Measurements from ENCODE around the genes BCHE and SERPINI2.

- RRBS = no CpG with 5 or more reads among the region's 3 CpGs
Observed at GRCh38 chr3:159635022-159635383, 362.0 kb downstream of the IQCJ-SCHIP1 start.

GRCh38 chr3:159804753-159805650 lies 420.2 kb upstream of the C3orf80 start:
- RRBS = no CpG with 5 or more reads among the region's 5 CpGs

- RRBS = 15% methylated on average over 13 of the region's 31 CpGs
Observed at GRCh38 chr3:159839447-159840450, 385.5 kb upstream of the C3orf80 start.

GRCh38 chr3:160407481-160408123 lies 8.2 kb downstream of the SMC4 start:
- RRBS = no CpG with 5 or more reads among the region's 1 CpG

GRCh38 chr3:160428118-160429323 lies 21.1 kb downstream of the TRIM59 start:
- RRBS = no CpG with 5 or more reads among the region's 11 CpGs

DNA sequence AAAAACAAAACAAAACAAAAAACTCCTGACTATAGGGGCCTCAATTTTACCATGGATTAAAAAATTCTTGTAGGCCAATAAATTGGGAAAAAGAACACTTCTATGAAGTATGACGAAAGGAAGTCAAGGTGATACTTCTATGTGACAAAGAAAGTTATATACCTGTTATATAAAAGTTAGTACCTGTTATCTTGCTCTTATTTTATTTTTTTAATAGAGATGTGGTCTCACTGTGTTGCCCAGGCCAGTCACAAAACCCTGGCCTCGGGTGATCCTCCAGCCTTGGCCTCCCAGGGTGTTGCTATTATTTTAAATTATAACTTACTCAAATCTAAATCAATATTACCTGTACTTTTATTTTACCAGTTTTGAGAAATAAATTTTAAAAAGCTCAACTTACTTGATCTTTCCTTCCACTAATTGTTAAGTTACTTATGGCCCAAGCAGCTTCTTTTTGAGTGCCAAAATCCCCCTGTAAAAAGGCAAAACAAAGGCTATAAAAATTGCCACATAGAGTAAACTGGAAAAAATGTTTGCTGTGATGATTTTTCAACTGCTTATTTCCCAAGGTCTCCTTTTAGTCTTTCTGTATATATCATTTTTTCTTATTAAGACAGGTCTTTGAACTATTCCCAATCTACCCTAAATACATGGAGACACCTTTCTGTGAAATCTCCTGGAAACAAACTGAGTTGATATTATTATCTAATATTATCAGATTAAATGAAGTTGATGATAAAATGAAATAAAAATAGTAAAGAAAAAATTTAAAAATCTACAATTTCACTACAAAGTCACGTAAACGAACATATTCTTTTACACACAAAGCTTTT lies 55.8 kb downstream of the KPNA4 start:
- RRBS = no CpG with 5 or more reads among the region's 4 CpGs

DNA sequence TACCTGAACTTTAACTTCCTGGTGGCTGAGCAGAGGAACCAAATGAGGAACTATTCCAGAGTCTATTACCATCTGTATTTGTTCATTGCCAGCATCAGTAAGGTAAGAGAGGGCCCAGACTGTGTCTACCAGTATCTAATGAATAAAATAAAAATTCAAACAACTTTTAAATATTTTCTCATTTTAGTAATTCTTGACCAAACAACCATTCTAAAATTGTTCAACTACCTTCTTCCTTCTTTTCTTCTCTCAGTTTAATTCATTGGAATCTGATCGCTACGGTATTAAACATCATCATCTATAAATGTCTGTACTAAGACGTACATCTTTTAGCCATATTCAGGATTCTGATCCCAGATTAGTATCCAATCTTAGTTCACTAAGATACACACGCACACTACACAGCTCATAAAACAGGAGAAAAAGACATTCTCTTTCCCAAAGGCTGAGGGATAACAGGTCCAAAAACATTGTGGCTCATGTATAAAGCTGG lies 43.5 kb downstream of the KPNA4 start:
- RRBS = no CpG with 5 or more reads among the region's 4 CpGs

DNA sequence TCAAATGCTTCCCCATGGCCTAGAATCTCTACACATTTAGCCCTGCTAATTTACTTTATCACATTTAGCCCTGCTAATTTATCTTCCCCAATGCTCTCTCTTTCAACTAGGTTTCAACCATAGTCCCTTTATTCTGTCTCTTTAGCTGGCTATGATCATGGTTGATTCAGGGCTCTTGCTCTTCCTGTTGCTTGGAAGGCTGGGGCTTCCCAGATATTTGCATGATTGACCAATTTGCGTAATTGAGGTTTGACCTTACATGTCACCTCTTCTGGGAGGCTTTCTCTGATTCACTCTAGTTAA lies 10.9 kb upstream of the ARL14 start:
- RRBS = no CpG with 5 or more reads among the region's 1 CpG

GRCh38 chr3:160796771-160797694 lies 41.0 kb downstream of the PPM1L start:
- RRBS = no CpG with 5 or more reads among the region's 3 CpGs

GRCh38 chr3:160817509-160818153 lies 61.6 kb downstream of the PPM1L start:
- RRBS = no CpG with 5 or more reads among the region's 1 CpG

DNA sequence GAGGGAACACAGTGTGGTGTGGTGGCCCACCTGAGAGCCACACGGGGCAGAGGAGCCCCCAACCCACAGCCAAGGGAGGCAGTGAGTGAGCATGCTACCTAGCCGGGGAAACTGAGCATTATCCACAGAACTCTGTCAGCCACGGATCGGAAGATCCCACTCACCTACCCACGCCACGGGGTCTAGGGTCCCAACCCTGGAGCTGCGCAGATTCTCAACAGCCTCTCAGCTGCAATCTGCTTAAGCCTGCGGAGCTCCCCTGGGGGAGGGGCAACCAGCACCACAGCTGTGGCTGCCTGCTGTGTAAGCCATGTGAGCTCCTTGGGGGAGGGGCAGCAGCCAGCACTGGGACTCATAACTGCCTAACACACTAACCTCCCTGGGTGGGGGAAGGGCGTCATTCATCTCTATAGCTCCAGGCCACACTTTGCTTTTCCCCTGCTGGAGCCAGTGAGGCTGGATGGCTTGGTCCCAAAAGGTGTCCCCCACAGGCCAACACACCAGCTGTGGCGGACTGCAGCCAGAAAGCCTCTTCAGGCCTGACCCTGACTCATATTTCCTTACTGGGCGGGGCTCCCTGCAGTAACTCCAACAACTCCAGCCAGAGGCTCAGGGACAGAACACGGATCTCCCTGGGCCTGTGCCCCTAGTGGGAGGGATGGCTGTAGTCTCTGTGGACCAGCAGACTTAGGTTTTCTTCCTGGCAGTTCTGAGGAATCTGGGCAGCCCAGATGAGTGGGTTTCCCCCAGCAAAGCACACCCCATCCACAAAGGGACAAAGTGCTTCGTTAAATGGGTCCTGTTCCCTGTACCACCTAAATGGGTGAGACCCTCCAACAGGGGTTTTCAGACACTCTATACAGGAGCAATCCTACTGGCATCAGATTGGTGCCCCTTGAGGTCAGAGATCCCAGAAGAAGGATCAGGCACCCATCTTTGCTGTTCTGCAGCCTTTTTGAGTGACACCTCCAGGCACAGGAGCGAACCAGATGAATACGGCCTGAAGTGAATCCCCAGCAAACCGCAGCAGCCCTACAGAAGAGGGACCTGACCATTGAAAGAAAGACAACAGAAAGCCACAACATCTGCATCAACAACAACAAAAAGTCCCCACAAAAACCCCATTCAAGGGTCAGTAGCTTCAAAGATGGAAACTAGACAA lies 129.9 kb downstream of the PPM1L start:
- RRBS = no CpG with 5 or more reads among the region's 16 CpGs

DNA sequence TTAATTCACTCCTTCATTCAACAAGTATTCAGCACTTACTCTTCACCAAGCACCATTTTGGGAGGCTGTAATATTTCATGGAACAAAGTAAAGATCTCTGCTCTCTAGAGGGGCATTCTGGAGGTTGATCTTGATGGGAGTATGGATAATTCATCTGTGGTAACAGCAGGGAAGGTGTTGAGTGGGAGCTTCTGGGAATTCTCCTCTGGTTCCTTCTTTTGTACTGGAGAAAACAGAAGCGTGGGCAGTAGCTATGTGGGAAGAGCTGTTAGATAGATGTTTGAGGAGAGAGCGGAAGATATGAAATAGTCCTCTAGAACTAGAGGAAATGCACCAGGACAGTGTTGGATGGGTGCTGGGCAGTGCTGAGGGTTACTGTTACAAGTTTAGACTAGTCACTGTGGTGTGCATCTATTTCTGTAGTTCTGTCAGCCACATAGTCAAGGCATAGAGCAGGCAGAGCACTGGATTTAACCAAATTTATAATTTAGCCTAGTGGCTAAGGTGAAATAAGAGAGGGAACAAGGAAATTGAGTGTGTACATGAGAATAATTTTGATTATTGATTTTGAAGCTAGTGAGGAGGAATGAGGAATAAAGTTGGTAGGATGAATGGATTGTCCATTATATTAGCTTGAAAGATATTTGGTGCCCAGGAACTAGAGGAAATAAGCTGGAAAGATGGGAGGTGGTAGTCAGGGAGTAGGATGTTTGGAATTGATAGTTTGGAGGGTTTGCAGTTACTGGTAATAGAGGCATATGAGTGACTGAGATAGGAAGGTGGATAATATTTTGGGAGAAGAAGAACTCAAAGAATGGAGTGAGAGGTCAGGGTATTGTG lies 9.7 kb downstream of the NMD3 start:
- RRBS = no CpG with 5 or more reads among the region's 2 CpGs

DNA sequence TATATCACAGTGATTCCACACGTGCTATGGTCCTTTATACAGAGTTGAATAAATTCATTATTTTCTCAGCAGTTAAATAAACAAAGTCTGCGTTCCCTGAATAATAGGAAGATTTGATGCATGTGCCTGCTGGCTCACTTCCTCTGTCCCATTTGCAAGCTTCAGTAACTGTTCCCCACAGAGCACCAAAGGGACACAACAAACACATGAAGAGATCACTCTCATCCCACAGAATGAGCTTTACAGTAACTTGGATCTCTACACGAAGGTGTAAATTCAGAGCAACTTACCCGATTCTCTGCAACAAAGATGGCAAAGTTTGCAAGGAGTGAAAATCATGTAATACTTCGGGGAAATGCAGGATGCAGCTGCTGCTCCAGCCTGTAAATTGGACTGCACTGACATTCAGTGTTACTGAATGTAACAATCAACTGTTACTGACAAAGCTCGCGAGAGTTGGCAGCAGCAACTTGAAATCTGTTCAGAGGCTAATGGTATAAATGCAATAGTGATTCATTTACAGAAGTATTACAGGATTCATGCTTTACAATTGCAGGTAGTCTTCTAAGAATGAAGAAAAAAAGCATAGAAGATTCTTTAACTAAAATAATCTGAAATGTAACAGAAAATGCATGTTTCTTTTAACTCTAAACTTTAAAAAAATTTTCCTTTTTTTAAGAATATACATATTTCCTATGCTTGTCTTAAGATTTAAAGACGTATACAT lies at the start of gene BCHE:
BCHE (minus strand) TSS at position 400 of the 727 bp plus-strand sequence.
- RRBS = no CpG with 5 or more reads among the region's 8 CpGs

DNA sequence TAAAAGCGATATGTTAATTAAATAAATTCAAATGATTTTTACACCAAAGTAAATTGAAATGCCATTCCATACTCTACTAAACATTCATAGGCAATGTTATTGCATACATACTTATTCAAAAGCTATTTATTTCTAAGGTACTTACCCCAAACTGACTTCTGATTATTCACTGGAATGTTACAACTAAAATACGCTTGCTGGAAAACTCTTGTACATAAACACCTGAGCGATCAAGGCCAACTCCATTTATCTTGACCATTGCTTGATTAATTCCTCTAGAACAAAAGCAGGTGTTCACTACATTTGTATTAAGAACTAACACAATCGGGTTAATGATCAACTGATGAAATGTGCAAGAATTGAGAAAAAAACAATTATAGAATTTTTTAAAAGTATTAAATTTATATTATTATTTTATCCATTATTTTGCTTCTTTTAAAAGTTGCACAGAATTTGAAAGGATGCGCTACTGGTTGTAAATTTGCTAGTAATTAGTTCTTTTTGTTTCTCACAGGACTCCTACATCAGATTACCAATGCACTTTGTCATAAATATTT lies at the start of gene SERPINI2:
SERPINI2 (minus strand) TSS at position 185 of the 557 bp plus-strand sequence.
- RRBS = no CpG with 5 or more reads among the region's 5 CpGs

DNA sequence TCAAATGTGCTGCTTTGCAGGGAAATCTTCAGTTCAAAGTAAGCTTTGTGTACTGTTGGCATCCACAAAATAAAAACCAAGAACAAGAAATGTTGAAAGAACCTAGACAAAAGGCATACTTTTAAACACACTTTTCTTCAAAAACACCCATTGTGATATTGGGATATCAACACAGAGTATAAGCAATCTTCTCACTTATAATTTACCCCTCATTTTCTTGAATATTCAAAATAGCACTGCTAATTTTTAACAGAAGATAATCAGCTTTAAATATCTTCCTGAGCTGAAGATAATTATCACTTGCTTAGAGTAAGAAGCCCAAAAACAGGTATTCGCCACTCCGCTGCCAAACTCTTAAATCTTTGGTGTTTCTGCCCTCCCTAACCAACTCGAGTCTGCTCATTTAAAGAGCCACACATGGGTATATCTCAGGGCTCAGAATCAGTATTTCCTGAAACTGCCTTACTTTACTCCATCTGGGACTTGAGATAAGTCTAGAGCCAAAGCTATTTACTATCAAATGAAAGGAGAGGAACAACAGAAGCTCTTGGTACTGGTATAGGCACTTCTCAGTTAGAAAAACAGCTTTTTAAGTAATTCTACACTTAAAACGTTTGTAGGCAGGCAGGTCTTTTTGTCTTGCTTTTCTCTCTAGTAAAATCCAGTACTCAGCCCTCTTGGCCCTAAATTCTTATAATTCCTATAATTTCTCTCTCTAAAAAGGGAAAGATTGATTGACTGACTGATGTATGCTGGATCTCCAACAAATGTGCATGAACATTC lies 10.8 kb downstream of the PDCD10 start:
- RRBS = no CpG with 5 or more reads among the region's 4 CpGs

DNA sequence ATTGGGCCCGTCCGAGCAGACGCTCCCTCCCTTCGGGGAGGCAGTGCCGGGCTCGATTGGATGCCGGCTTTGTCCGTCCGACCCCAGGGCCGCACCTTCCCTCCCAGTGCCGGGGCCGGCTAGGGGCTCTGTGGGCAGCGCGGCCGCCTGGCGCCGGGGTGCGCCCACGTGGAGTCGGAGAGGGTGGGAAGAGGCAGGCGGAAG lies 151 bp upstream of the GOLIM4 start:
- RRBS = 5% methylated on average over 17 of the region's 21 CpGs

GRCh38 chr3:168249419-168250476 lies 154.0 kb upstream of the GOLIM4 start:
- RRBS = 4% methylated on average over 41 of the region's 102 CpGs

- RRBS = 4% methylated on average over 15 of the region's 53 CpGs
Observed at GRCh38 chr3:169146150-169146999, 517.1 kb downstream of the MECOM start.

- RRBS = no CpG with 5 or more reads among the region's 3 CpGs
Observed at GRCh38 chr3:169198589-169198943, 464.9 kb downstream of the MECOM start.